ENCODE results near the genes CHST1, FREY1, LARGE2 and CKAP5.

DNA sequence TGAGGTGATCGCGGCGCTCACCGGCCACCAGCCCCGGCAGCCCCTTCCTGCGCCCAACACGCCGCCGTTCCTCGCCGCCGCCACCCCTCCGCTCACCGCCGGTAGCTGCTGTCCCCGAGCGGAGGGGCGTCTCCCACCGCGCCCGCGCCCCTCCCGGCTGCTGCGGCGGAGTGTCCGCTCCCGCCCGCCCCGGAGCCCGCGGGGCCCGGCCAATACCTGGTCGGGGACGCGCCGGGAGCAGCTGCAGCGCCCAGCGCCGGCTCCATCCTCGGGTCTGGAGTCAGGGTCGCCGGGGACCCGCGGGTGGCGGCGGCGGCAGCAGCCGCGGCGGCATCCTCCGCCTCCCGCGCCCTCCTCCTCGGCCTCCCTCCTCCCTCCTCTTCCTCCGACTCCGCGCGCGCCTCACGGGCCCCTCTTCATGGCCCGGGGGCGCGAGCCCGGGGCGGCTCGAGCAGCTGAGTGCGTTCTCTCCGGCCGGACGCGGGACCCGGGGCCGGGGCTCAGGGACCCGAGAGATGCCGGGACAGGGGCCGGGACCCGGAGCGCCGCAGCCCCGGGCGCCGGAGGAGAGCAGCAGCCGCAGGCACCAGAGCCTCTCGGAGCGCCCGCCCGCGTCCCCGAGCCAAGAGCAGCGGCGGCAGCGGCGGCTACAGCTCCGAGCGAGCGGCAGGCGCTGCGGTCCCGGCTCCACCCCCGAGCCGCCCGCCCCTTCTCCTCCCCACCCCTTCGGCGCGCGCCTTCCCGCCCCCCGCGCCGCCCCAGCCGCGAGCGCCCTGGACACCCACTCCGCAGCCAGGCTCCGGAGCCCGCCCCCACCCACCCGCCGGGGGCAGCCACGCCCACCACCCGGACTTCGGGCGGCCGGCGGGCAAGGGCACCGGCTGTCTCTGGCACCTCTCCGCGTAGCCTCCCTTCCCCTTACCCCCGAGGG lies at the start of gene CHST1:
Gene CHST1 (minus strand): TSS at position 661 of the 931 bp plus-strand sequence.
- RRBS: 5% methylated on average over 54 of the region's 128 CpGs

- RRBS: no CpG with 5 or more reads among the region's 5 CpGs
Measured at GRCh38 chr11:45793858-45794480, 11.0 kb upstream of the SLC35C1 start.

- RRBS: 6% methylated on average over 51 of the region's 87 CpGs
Measured at GRCh38 chr11:45803770-45804849, 839 bp upstream of the SLC35C1 start.

DNA sequence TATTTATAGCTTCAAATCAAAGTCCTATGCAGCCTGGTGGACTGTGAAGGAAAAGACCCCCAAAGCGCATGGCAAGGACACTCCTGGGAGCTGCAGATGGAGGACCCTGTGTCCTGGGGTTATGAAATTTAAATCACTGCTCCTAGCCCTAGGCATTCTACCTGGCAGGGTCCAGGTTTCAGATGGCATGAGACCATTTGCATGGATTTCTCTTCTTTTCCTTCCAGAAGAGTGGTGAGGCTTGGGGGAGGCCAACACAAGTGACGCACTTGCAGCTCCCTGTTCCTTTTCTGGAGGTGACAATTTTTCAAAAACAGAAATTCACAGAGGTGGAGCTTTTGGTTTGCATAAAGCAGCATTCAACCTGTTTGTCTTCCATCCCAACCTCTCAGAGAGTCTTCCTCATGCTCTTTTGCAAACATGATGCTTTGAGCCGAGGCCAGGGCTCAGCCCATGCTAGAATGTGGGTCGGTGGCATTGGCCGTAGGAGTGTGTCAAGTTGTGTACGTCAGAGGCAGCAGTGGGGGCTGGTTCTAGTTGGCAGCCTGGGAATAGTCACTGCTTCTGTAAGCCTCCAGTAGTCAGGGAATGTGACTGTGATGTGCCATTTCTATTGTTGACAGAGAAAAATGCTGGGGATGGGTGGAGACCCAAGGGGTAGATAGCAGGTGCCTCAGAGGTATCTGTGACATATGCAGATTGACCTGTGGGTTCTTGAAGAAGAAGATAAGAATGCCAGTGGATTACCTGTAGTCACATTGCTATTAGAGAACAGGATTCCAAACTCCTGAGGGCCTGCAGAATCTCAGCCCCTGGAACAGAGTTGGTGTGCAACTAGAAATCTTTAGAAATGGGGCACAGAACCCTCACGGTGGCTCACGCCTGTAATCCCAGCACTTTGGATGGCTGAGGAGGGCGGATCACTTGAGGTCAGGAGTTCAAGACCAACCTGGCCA lies 6.5 kb downstream of the CRY2 start:
- RRBS: no CpG with 5 or more reads among the region's 9 CpGs

DNA sequence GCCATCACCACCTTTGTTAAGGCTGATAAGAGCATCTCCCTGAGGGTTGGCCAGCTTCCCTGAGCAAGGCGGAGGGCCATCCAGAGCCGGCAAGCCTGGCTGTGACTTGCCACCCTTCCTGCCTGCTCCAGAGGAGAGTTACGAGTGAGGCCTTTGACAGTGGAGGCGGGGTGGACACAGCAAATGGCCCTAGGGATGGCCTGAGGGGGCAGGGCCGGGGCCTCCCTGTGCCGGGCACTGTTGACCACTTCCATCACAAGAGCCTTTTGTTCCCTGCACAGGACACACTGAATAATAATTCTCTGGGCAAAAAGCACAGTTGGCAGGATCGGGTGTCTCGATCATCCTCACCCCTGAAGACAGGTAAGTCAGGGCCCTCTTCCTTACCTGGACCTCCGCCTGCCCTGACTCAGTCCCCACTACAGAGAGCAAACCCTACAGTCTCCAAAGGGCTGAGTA lies 5.3 kb downstream of the FREY1 start:
- RRBS: no CpG with 5 or more reads among the region's 9 CpGs

GRCh38 chr11:45907003-45907931 lies at the start of gene FREY1:
Gene FREY1, minus strand, starts transcription at chr11:45907271.
- RRBS: 86% methylated on average over 7 of the region's 23 CpGs

GRCh38 chr11:45921936-45922990 lies at the start of gene LARGE2:
Gene LARGE2, plus strand, starts transcription at chr11:45922656.
- RRBS: 5% methylated on average over 78 of the region's 100 CpGs

- RRBS: no CpG with 5 or more reads among the region's 4 CpGs
Measured at GRCh38 chr11:46042969-46043735, 78.1 kb downstream of the PHF21A start.

DNA sequence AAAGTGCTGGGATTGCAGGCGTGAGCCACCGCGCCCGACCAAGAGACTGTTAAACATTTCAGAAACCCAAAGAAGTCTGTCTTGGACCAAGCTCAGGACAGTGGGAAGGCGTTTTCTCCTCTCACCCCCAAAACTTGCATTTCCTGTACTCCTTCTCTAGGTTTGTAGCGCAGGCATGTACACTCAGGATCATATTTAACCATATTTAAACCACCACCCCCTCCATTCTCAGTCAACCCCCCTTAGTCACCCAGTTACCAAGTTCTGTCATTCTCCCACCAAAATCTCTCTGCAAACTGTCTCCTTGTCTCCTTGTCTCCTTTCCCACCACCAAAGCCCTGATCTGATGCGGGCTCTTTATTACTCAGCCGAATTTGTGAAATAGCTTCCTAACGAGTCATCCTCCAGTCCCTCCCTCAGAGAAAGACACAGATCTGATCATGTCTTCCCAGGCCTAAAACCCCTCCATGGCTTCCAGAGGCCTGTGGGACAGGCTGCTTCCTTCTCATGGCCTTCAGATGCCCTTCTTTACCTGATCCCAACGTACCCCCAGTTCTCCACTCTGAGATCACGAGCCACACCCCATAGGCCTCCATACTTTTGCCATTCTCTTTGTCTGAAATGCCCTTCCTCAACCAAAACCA lies 28.9 kb upstream of the CREB3L1 start:
- RRBS: no CpG with 5 or more reads among the region's 11 CpGs

GRCh38 chr11:46332432-46333775 lies 14.4 kb upstream of the DGKZ start:
- RRBS: 10% methylated on average over 57 of the region's 129 CpGs

DNA sequence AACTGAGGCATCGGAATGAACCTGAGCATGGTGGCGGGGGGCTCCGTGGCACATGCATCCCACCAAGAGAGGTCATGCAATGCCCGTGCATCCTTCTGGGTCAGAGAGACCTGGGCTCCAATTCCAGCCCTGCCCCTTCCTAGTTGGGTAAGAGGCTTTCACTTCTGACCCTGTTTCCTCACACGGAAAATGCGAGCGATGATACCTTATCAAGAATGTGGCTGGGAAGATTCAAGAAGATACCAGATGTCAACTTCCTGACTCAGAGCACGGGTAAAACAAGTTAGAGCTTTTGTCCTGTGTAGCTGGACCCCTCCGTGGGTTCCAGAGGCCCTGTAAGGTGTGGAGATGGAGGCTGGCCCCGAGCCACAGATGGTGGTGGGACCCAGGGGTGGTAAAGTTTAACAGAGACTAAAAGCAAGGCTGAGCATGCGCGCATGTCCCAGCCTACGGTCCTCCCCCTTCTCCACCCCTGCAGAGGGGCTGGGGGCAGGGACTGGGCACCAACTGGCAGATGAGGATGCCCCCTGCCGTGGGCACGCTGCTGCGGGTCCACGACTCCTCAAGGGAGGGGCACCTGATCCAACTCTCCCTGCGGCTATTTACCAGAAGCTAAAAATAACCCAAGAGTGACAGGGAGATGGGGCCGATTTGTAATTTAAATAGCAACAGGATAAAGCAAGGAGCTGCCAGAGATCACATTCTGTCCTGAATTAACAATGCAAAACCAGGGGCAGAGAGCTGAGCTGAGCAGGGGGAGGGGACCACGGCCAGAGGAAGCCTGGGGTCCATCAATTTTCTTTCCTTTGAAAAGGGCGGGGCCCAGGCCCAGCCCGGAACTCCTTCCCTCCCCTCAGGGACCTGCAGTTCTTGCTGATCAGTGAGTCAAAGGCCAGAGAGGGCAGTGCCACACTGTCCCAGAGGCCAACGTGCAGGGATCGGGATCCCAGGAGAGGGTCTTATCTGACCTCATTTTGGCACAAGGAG lies 8.4 kb upstream of the DGKZ start:
- RRBS: no CpG with 5 or more reads among the region's 24 CpGs

- RRBS: no CpG with 5 or more reads among the region's 2 CpGs
Measured at GRCh38 chr11:46339715-46340191, 7.5 kb upstream of the DGKZ start.

DNA sequence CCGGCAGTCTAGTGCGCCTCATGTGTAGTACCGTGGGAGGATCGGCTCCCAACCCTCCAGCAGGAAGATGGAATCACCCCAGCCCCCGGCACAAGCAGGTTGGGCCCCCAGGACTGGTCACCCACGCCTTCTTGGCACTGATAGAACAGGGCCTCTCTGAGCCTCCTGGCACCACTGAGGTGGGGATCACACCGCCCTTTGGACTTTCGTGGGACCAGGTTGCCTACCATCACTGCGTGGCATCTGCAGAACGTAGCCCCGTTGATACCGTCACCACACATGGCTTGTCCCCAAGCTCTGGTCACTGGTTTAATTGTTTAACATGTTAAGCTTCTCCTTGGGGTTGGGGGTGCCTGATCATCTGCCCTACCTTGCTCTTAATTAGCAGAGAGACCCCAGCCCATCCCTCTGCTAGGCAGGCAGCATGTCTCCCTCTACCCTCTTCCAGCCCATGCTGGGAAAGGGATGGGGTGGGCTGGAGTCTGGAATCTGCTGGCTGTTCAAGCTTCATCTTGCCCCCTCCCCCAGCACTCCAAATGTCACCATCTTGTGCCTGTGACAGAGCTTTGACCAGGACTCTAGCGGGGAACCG lies 900 bp downstream of the DGKZ start:
- RRBS: 6% methylated on average over 4 of the region's 14 CpGs

DNA sequence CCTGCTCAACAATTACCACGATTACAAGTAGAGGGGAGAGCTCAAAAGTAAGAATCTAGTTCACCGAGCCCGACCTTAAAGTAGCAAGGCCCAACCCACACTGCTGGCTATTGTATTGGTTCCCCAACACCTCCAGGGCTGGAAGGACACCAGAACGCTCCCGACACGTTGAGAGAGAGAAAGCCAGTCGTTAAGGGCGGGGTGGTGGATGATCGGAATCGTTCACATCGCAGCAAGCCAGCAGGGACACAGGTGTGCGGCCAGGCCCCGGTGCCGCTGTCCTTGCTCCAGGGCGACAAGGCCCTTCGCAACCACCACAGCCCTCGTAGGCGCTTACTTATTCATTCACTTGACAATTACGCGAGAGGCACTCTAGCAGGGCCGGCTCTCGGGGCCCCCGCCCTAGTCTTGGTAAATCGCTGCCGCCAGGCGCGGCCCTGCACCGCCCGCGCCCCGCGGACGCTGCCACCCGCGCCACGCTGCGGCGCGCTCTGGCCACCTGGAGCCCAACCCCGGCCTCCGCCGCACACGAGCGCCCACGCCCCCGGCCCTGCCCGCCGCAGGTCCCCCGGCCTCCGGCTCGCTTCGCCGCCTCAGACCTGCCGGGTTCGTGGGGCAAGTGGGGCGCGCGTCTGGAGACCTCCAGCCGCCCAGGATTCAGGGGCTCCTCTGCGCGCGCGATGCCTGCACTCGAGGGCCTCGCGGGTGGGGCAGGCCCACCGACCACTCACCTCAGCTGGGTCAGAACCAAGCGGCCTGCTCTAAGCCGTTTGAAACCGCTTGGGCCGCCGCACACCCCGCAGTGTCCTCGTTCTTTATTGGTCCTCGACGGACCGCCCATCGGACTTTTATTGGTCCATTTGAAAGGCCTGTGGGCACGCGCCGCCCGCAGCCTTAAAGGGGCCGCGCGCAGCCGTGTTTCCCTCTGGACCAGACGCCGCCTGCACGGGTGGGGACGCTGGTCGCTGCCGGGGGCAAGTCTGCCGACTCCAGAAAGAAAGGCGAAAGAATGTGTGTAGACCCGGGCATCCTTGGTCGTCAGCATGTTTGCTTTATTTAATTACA lies at the start of gene CKAP5:
Gene CKAP5 (minus strand): TSS at position 792 of the 1,065 bp plus-strand sequence.
- RRBS: 10% methylated on average over 10 of the region's 96 CpGs

GRCh38 chr11:46885993-46886288 lies 32.4 kb downstream of the LRP4 start:
- RRBS: no CpG with 5 or more reads among the region's 1 CpG

DNA sequence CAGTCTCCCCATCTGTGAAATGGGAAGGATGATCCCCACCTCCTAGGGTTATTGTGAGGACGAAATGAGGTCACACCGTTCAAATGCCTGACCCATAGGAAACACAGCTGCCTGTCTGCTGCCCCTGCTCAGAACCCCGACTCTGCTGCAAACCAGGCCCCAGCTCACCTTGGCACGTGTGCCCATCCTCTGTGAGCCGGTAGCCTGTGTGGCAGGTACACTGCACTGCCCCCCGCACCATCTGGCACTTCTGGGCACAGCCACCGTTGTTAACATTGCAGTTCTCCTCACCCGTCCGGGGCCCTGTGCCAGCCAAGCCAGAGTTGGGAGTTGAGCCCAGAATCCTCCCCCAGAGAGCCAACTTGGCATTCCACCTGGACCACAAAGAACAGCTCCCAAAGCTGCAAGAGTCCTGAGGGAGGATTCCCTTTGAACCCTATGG lies 22.6 kb downstream of the LRP4 start:
- RRBS: 95% methylated on average over 4 of the region's 9 CpGs

DNA sequence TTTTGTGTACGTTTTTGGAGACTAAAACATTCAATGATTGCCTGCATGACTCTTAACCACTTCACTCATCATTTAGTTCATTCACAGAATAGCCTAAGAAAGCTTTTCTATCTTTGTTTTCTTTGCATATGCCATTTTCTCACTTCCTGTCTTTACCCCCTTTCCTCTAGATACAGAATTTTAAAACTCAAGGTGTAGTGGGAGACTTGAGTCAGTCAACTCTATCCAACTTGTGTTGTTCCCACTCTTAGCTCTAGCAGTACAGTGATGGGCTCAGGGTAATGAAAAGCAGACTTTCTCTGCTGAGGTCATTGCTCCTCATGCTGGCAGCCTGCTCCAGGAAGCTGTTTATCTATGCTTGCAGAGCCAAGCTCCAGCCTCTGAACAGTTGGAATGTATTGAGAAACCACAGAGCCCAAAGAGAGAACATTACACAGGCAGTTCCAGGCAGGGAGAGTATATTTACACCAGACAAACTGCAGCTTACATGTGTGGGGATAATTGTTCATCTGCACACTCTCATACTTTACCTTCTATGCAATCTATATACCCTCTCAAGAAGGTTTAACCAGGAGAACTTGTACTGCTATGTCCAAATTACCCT lies 68.1 kb downstream of the CSTPP1 start:
- RRBS: no CpG with 5 or more reads among the region's 1 CpG

DNA sequence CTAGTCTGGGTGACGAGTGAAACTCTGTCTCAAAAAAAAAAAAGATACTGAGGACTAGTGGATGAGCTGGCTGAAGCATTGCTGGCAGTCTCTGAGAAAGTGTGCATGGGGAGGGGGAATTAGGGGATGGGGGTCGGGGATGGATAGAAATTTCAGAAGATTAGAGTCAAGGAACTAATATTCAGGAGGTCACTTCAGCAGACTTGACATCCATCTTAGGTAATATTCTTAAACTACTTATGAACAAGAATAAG lies 90.9 kb downstream of the ARFGAP2 start:
- RRBS: no CpG with 5 or more reads among the region's 2 CpGs

DNA sequence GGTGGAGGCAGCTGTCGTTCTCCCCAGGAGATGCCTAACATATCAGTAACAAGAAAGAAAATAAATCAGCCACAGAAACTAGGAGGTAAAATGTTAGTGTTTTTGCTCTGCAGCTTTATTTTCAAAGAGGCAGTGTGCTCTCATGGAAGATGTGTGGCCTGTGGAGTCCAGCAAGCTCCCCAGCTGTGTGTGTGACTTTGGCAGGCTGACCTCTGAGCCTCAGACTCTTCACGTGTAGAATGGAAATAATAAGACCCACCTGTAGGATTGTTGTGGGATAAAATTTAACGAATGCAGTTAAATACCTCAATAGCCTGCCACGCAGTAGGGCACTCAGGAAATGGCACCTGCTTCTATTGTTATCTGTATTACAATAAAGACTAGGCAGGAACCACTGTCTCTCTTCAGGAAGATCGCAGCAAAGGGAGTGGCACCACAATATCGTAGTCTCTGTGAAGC lies 23.3 kb downstream of the ARFGAP2 start:
- RRBS: no CpG with 5 or more reads among the region's 6 CpGs